ENCODE measurements around the gene DARS1.

- PRO-cap, result no peak
- RAMPAGE, long total RNA, result no peak
- RRBS, result no CpG with 5 or more reads among the region's 5 CpGs
These were observed 22.1 kb downstream of the RAB3GAP1 start for GRCh38 chr2:135074047-135074693.

GRCh38 chr2:135631666-135632000 is 100.3 kb downstream of the R3HDM1 start:
- PRO-cap, result no peak
- RAMPAGE, long total RNA, result no peak
- RRBS, result no CpG with 5 or more reads among the region's 2 CpGs

- PRO-cap, result no peak
- RAMPAGE, long total RNA, result no peak
- RRBS, result no CpG with 5 or more reads among the region's 20 CpGs
These were observed 732 bp downstream of the UBXN4 start for GRCh38 chr2:135742434-135742740.

DNA sequence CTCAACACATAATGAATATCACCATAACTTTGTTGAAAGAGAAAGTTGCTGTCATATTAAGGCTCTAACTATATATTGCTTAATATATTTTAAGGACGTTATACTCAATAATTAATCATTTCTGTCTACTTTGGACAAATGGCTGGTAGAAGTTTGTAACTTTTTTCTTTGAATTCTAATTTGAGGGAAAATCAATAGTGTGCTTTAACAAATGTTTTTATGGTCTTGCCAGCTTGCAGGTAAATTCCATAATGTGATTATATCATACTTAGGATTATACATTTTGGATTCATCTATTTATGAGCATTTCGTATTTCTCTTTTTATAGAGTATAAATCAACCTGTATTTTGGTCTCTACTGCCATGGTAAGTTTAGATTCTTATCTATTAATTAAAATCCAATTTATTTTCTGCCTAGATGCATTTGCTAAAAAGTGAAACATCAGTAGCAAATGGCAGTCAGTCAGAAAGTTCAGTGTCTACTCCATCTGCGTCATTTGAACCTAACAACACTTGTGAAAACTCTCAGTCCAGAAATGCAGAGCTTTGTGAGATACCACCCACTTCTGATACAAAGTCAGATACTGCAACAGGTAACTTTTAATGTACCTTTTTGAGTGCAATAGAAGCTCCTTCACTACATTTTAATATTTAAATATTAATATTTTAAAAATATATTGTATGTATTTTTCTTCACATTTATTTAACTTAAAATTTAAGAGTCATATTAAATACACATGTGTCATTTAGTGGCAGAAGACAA is 13.6 kb downstream of the UBXN4 start:
- PRO-cap, result no peak
- RAMPAGE, long total RNA, result no peak
- RRBS, result no CpG with 5 or more reads among the region's 3 CpGs

- PRO-cap, result no peak
- RAMPAGE, long total RNA, result no peak
- RRBS, result 2% methylated on average over 26 of the region's 59 CpGs
These were observed 688 bp downstream of the MCM6 start for GRCh38 chr2:135875257-135876253.

DNA sequence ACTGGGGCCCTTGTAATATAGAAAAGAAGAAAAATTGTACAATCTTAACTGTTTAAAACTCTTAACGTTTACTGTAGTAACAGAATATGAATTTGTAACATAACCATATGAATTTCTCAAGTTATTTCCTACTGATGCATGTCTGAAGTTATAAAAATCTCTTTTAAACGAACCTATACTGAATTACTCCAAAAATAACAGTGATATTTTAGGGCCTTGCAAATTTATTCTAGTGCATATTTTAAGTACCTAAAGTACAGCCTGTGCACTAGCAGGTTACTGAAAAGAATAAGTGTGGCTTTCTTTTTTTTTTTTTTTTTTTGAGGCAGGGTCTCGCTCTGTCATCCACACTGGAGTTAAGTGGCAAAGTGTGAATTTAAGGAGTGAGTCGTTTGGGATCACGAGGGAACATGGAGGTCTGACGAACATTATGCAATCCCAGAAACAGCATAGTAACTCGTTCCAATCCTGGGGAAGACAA is 30.7 kb upstream of the MCM6 start:
- PRO-cap, result no peak
- RAMPAGE, long total RNA, result no peak
- RRBS, result no CpG with 5 or more reads among the region's 7 CpGs

DNA sequence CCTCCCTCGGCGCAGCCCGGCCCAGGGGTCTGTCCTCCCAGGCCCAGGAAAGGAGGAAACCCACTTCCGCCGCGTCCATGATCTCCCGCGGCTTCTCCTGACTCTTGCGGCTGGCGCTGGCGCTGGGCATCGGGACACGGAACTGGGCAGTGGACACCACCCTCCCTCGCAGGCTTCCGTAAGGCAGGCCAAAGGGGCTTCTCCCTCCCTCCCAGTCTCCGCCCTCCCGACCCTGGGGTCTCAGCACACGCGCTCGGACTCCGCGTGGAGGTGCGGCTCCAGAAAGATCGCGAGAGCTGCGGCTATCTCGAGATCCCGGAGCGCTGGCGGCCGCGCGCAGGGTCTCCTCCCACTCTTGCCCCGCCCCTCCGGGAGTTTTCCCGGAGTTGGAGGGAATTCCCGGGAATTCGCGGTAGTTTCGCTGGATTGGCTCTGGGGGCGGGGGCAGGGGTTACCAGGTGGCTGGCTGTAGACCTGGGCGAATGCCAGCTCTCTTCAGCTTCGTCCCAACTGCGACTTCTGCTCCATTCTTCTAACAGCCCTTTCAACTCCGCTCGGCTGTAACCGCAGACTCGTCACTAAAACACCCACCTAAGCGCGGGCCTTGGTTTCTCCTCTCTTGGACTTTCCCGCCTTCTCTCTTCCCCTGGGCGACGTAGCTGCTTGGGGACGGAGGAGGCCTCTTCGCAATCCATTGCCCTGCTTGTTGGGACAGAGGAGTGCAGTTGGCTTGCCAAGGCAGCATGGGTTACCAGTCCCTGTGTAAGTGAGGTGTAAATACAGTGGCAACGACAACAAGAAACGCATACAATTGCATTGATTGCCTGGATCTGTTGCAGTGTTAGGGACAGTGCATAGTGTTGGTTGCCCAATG is at the start of gene DARS1:
TSS of gene DARS1 (minus strand) at position 288 of the 874 bp plus-strand sequence.
- PRO-cap, result bidirectional peak, plus-strand start at position 352 of the sequence, minus-strand start at position 234 of the sequence
- RAMPAGE, long total RNA, result start-site peak on the minus strand centred at position 202 of the sequence, 175 bp wide, 3,067 and 801 reads in 2 replicates
- RRBS, result 2% methylated on average over 11 of the region's 57 CpGs

GRCh38 chr2:136121022-136121534 is 3.1 kb upstream of the CXCR4 start:
- PRO-cap, result no peak
- RAMPAGE, long total RNA, result no peak
- RRBS, result no CpG with 5 or more reads among the region's 3 CpGs

DNA sequence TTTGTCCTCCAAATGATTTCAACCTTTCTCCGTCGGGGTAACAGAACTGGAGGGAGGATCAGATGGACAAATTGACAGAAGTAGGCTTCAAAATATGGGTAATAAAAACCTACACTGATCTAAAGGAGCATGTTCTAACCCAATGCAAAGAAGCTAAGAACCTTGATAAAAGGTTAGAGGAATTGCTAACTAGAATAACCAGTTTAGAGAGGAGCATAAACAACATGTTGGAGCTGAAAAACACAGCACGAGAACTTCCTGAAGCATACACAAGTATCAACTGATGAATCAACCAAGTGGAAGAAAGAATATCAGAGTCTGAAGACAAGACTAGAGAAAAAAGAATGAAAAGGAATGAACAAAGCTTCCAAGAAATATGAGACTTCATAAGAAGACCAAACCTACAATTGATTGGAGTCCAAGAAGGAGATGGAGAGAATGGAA is 28.9 kb downstream of the HNMT start:
- PRO-cap, result no peak
- RAMPAGE, long total RNA, result no peak
- RRBS, result no CpG with 5 or more reads among the region's 3 CpGs

GRCh38 chr2:138288681-138289007 is 212.9 kb upstream of the SPOPL start:
- PRO-cap, result no peak
- RAMPAGE, long total RNA, result no peak
- RRBS, result no CpG with 5 or more reads among the region's 11 CpGs

- PRO-cap, result no peak
- RAMPAGE, long total RNA, result no peak
- RRBS, result no CpG with 5 or more reads among the region's 1 CpG
These were observed 106.1 kb upstream of the SPOPL start for GRCh38 chr2:138395418-138395852.

GRCh38 chr2:138504464-138505197 is 3.1 kb downstream of the SPOPL start:
- PRO-cap, result no peak
- RAMPAGE, long total RNA, result no peak
- RRBS, result no CpG with 5 or more reads among the region's 2 CpGs

GRCh38 chr2:139634764-139635169 is 854.6 kb upstream of the NXPH2 start:
- PRO-cap, result no peak
- RAMPAGE, long total RNA, result no peak
- RRBS, result no CpG with 5 or more reads among the region's 7 CpGs

DNA sequence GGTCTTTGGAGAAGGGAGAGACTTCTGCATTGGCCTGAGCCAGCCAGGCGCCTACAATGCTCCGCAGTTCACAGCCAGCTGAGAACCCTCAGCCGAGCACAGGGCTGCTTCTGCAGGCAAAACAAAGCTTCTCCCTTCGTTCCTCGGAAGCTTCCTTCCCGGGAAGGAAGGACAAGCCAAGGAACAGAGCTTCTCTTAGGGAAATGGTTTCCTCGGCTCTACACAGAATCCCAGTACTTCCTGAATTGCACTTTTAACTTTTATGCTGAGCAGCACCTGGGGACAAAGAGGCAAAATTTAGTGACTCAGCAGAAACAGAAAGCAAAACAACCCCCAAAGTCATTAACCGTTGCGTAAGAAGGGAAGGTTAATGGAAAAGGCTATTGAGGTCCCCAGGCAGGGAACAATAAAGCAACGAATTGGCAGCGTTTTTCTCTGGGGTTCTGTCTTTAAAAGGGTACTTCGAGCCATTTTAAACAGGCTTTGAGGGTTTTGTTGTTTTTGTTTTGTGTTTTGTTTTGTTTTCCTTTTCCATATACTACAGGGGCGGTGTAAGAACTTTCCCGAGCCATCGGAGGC is 524 bp upstream of the LRP1B start:
- PRO-cap, result no peak
- RAMPAGE, long total RNA, result no peak
- RRBS, result no CpG with 5 or more reads among the region's 15 CpGs

DNA sequence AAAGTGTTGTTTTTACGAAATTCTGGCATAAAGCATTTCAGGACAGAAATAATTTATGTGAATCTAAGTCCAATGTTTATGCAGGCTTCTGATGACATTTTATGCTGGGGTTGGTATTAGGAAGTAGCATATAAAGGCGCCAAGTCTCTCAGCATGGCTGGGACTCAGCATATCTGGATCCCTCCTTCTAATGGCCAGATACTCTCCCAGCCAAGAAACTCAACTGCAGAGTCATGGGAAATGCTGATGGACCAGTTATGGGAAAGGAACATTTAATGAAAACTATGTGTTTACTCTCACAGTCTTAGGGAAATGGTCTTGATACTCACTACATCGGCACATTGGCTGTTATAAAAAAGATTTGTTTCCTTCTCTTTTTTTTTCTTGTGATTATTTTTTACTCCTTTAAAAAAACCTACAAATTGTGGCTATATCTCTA is 392.2 kb downstream of the ARHGAP15 start:
- PRO-cap, result no peak
- RAMPAGE, long total RNA, result no peak
- RRBS, result no CpG with 5 or more reads among the region's 3 CpGs

DNA sequence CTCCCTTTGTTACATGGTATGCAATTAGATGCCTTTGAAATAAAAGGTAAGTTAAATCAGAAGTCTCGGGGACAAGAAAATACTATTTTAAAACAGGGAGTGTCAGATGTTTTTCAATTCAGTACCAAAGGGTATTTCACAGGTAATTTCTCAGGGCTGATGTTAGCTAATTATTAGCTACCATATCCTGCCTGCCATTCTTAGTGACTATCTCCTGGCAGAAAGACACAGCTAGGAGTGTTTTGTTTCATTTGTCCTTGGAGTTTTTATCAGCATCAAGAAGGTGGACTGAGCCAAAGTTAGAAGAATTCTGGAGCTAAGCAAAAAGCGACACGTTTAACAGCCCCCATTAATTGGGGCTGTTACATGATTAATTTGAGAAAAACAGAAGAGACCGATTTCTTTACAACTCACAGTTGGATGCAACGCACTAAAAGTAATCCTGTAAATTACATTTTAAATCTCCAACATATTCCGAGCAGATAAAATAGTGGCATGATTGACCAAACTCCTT is 397.7 kb downstream of the GTDC1 start:
- PRO-cap, result no peak
- RAMPAGE, long total RNA, result no peak
- RRBS, result no CpG with 5 or more reads among the region's 6 CpGs

DNA sequence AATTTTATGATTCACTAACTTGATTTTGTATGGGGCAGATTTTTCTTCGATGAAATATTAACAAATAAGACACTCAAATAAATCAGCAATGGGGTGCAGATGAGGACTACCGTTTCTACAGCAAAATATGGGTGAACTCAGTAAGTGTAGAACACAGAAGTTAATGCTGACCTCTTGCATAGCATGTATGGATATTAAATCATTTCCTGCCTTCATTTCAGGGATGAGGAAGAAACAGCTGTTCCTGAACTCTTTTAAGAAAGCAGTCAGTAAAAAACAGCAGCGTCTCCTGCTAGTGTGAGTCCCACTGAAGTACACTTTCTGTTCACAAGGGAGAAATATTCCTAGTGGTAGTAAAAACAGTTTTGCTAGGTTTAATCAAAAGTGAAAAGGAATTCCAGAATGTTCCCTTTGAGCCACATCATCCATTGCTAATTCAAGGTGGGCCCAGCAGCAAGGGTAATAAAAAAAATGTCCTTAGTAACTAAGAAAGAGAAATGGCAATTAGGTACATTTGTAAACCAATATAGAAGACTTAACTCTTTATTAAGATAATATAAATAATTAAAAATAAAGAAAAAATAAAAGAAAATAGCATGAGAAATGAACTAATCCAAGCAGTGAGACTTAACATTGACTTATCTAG is 191.3 kb downstream of the GTDC1 start:
- PRO-cap, result no peak
- RAMPAGE, long total RNA, result no peak
- RRBS, result no CpG with 5 or more reads among the region's 3 CpGs

DNA sequence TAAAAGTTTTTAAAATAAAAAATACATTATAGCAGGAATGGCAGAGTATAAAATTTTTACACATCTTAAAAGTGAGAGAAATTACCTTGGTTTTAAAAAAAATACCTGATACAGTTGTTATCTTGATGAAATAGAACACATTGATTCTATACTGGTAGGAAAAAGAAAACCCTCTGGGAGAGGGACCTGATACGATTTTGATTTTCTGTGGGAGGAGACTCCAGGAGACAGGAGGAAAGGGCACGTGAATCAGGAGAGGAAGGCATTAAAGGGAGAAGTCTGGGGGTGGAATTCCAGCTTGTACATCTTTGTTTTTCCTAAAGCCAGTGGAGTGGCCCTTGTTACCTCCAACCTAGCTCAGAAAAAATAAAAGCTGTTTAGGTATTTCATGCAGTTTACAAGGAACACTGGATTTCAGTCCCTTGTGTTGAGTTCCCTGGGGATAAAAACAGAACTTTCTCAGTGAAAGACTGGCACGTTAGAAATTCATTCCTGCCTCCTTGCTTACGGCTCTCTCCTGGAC is 17.2 kb upstream of the GTDC1 start:
- PRO-cap, result no peak
- RAMPAGE, long total RNA, result no peak
- RRBS, result no CpG with 5 or more reads among the region's 4 CpGs

GRCh38 chr2:144399142-144399352 is 66.7 kb upstream of the GTDC1 start:
- PRO-cap, result no peak
- RAMPAGE, long total RNA, result no peak
- RRBS, result no CpG with 5 or more reads among the region's 3 CpGs

GRCh38 chr2:144435732-144436381 is 84.1 kb downstream of the ZEB2 start:
- PRO-cap, result no peak
- RAMPAGE, long total RNA, result no peak
- RRBS, result no CpG with 5 or more reads among the region's 6 CpGs

Data from lung (tissue), 4 donors.